ENCODE data around the gene CUL5.

GRCh38 chr11:107769031-107769553 is 57.2 kb upstream of the SLN start:
- PRO-cap: no peak

GRCh38 chr11:107928012-107928287 is 298 bp upstream of the RAB39A start:
- PRO-cap: unidirectional peak, minus-strand start at chr11:107928113; bidirectional peak, plus-strand start at chr11:107928454, minus-strand start at chr11:107928140

GRCh38 chr11:108008374-108009469 is at the start of gene CUL5:
Gene CUL5, plus strand, starts transcription at chr11:108008898.
- PRO-cap: bidirectional peak, plus-strand start at chr11:108008965, minus-strand start at chr11:108008875; bidirectional peak, plus-strand start at chr11:108009337, minus-strand start at chr11:108009316

GRCh38 chr11:108115302-108116186 is 5.8 kb upstream of the ACAT1 start:
- PRO-cap: no peak

DNA sequence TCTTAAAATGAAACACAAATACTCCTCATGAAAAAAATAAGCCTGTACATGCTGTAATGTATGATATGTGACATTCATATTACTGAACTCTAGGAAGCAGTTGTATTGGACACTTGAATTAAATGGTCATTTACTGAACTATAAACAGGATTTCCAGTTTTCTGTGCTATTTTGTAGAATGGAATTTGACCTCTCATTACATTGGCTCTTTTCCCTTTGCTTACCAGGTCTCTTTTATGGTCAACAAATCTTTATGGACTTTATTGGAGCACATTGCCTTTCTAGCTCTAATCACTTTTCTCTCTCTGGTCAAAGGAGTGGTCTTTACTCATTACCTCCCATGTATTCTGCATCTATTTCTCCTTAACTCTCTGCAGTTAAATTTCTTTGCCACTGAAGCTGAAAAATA is 1.9 kb downstream of the ACAT1 start:
- PRO-cap: no peak

DNA sequence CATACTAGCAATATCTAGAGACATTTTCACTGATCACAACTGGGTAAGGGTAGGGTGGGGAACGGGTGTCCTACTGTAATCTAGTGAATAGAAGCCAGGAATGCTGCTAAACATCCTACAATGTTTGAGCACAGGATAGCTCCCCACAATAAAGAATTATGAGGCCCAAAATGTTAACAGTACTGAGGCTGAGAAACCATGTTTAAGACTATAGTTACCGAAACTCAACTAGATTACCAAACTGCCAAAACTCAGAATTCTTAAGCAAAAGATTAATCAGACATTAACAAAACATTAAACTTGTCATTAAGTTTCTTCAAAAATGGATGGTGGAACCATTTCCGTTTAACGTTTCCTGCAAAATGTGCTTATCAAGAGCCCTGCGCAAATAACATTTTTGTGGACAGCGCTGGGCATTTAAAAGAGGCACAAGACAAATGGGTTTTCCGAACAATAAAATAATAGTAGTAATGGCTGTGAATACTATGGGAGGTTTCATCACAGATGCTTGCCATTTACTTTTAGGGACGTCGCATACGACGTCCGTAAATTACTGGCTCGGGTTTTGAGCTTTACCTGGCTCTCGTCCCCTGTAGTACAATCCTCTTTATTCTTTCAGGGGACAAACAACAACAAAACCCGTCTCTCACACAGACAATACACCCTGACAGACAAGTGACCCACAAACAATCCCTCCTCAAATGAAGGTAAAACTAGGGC is 1.1 kb downstream of the NPAT start:
- PRO-cap: no peak

- PRO-cap: no peak
Measured at GRCh38 chr11:108567831-108568619, 25.5 kb downstream of the EXPH5 start.

DNA sequence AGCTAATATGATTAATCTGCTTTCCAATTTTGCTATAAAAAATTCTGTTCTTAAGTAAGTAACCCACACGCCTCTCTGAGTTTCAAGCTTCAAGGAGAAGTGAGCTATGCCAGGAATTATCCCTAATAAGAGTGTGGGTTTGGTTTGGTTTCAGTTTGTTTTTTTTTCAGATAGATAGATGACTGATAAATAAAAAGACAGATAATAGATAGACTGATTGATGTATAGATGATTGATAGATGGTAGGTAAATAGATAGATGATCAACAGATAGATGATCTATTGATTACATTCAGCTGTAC is 29.6 kb upstream of the ZC3H12C start:
- PRO-cap: no peak

- PRO-cap: no peak
Measured at GRCh38 chr11:110431004-110431218, 1.2 kb downstream of the FDX1 start.

GRCh38 chr11:110463987-110464404 is 34.2 kb downstream of the FDX1 start:
- PRO-cap: no peak

DNA sequence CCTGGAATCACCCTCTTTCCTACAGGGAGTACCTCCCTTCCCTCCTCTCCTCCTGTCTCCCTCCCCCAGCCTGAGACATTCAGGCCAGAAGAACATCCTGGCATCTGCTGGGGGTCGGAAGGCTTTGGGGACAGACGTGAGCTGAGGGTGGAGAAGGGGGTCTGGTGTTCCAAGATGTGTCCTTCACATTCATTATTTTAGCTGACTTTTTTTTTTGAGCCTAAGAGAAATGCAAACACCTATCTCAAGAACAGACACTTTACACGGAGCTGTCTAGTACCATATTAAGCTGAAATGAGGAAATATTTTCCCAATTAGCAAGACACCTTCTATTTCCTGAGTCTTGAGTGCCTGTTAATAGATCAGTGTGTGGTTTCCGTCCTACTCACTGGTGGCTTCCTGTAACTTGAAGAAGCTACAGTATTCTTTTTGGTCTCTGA is 92.5 kb downstream of the FDX1 start:
- PRO-cap: unidirectional peak, plus-strand start at position 133 of the sequence

DNA sequence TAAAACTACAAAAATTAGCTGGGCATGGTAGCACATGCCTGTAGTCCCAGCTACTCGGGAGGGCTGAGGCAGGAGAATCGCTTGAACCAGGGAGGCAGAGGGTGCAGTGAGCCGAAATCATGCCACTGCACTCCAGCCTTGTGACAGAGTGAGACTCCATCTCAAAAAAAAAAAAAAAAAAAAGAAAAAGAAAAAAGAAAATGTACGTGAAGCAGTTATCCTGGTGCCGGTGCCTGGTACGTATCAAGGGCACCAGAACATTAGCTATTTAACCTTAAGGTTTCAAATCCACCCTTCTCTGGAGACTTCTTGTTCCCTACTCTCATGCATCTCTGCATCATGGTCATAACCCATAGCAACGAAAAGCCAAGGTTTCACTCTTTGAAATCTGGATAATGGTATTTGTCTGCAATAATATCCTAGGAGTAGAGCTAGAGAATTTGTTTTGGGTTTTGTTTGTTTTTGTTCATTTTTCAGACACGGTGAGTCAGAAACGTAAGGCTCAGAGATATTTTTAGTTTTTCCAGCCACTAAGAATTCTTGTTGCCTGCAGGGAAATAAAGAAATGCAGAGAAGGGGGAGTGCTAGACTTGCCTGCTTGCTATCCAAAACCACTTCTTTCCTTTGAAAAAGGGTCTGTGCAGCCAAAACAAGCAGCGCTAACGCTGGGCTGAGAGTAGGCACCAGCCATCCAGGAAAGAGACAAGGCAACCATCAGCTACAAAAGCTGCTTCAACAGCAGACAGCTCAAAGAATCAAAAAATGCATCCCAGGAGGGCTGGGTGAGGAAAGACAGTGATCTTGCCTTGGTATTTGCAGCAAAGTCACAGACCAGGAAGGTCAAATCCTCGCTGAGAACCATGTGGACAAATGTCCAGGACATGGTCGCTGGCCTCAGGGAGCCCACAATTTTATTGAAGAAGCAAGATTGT is 25.9 kb downstream of the POU2AF3 start:
- PRO-cap: unidirectional peak, plus-strand start at position 560 of the sequence

DNA sequence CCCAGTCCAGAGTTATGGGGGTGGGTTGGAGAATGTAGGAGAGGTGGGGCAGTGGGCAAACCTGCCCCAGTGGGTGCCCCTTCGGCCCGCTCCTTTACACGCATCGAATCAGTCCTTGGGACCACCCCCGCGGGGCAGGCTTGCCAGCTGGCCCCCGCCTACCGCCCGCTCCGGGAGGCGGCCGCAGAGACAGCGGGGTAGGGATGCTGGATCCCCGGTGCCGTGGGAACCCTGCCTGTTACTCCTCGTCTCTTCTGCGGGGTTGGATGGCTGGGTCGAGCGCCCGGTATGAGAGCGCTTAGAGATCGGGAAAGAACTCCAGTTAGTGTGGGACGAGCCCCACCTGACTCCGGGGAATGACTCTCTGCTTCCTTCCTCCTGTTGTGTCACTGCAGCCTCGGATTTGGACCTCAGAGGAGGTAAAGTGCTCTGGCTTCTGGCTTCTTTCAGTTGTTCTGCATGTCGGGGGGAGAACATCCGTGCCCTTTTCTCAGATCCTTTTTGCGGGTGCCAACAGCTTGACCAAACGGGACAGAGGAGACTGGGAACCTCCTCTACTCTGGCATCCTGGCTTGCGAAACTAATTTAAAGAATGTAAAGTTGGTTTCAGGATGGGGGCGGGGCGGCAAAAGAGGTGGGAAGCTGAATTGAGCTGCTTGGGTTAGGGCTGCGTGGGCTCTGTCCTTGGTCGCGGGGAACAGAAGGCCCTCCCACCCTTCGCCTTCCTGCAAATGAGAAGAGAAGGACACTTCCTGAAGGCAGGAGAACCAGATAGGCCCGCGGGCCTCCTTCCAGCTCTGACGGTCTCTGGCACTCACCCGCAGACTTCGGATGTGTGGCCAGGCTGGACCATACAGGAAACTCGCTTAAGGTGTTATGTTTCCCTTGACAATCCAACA is 896 bp downstream of the LAYN start:
- PRO-cap: bidirectional peak, plus-strand start at position 186 of the sequence, minus-strand start at position 110 of the sequence; bidirectional peak, plus-strand start at position 449 of the sequence, minus-strand start at position 307 of the sequence; bidirectional peak, plus-strand start at position 761 of the sequence, minus-strand start at position 561 of the sequence; unidirectional peak, minus-strand start at position 802 of the sequence

- PRO-cap: bidirectional peak, plus-strand start at chr11:111602437, minus-strand start at chr11:111602319
Measured at GRCh38 chr11:111601703-111602368, 413 bp upstream of the SIK2 start.

DNA sequence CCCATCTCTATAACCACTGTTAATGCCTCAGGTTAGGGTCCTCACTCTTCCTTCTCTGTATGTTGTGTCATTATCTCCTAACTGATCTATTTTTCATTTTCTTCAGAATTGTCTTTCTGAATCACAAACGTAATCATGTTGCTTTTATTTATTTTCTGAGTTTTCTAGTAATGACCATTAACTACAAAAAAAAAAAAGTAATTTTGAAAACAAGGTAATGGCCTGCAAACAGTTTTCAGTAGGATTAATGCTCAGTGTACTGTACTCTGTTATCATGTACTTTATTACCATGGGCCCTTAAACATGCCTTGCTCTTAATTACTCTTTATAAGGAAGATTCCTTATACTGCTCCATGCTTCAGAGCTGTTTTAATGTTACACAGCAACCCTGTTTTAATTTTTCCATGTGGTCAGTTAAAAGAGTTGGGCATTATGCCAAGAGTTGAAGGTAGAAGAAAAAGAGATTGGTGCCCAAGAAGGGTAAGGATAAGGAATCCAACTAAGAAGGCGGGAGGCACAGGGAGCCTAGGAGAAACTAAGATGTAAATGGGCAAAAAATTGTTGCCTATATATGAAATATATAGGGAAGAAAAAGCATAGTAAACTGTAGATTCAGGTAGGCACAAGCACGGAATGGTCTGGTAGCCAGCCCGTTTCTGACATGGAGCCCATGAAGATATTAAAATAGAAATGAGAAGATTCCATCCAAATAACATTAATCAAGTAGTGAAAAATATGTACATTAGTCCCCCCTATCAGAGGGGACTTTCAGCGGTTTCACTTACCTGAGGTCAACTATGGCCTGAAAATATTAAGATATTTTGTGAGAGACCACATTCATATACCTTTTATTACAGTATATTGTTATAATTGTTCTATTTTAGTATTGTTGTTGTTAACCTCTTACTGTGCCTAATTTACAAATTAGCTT is 24.5 kb downstream of the SIK2 start:
- PRO-cap: no peak

- PRO-cap: no peak
Measured at GRCh38 chr11:111733972-111735036, 31.9 kb downstream of the PPP2R1B start.

GRCh38 chr11:111736423-111736839 is 29.8 kb downstream of the PPP2R1B start:
- PRO-cap: no peak

DNA sequence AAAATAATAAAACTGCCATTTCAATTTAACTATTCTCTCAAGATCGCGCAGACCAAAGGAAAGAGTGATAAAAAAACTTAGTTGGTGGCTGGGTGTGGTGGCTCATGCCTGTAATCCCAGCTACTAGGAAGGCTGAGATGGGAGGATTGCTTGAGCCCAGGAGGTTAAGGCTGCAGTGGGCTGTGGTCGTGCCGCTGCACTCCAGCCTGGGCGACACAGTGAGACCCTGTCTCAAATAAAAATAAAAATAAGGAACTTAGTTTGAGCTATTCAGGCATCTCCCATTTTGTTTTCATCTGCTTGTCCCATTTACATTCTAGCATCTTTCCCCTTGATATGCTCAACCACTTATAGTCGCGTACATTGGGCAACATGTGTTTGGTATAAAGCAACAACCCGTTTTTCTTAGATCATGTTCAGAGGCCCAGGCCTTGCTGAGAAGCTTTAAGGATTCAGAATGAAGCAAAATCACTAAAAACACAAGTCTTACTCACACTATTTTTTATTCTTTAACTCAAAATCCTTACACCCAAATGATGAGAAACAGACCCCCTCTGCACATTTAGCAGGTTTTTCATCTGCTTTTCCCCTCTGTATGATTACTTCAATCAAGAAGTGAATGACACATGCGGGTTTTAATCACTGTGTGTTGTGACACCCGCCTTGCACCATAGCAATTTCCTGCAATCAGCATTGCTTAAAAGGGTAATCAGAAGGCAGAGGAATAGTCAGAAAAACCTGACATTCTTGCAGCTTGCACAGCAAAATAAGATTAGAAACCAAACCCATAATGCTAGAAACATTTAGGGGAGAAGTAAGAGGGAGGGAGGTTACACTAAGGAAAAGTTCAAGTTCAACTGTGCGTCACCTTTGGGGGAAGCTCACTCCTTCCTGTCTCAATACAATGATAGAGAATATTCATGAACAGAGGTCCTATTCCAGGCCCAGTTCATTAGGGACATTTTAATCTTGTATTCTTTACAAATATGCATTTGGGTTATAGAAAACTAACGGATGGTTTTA is 26.0 kb downstream of the ALG9 start:
- PRO-cap: no peak

DNA sequence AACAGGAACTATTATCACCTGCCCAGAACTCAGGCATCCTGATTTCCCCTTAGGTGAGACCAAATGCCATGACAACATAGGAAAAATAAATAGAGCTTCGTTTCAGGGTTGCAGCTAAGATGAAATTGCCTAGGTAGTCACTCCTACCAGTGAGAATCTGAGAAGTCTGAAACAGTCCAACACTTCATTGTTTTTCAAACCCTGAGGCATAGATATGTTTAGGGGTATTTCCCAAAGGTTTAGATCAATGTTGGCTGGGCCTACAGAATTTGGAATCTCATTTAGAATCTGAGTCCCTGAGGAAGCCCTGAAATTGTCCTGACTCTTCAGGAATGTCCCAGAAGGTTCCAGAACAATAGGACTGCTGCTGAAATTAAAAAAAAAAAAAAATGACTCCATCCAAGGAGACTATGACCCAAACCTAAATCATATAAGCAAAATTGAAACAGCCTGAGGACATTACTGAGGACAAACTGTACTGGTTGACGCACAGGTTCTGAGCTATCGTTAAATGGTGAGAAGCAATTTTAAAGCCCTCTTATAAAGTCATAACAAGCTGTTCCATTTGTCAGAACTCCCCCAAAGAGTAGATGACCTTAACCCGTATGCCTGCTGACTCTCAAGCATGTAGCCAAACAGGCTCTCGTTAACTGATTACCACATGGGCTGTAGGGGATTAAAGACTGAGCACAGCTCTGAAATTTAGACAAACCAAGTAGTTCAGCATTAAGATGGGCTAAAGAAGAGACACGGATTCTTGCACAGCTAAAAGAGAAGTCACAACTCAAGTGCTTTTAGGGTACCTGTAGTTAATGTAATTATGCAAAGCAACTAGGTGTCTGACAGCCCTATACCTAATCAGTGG is 2.3 kb downstream of the CRYAB start:
- PRO-cap: no peak

GRCh38 chr11:111933826-111934275 is 3.3 kb upstream of the DIXDC1 start:
- PRO-cap: no peak

All from bronchial lymph node (tissue), 1 donor.